OCI-LY7 (cell line): ENCODE data around the genes ZFP36L2 and ABCG5.

GRCh38 chr2:42329822-42330485, 31.1 kb downstream of the COX7A2L start:
- PRO-cap, result no peak
- RAMPAGE, long total RNA, result no peak

- PRO-cap, result no peak
- RAMPAGE, long total RNA, result no peak
These were observed 22.8 kb downstream of the COX7A2L start for GRCh38 chr2:42338189-42338628.

GRCh38 chr2:42546506-42547444, 21.7 kb upstream of the MTA3 start:
- PRO-cap, result bidirectional peak, plus-strand start at chr2:42546949, minus-strand start at chr2:42546778; bidirectional peak, plus-strand start at chr2:42547277, minus-strand start at chr2:42547051
- RAMPAGE, long total RNA, result no peak

GRCh38 chr2:42569777-42570339, 1.4 kb downstream of the MTA3 start:
- PRO-cap, result no peak
- RAMPAGE, long total RNA, result no peak

DNA sequence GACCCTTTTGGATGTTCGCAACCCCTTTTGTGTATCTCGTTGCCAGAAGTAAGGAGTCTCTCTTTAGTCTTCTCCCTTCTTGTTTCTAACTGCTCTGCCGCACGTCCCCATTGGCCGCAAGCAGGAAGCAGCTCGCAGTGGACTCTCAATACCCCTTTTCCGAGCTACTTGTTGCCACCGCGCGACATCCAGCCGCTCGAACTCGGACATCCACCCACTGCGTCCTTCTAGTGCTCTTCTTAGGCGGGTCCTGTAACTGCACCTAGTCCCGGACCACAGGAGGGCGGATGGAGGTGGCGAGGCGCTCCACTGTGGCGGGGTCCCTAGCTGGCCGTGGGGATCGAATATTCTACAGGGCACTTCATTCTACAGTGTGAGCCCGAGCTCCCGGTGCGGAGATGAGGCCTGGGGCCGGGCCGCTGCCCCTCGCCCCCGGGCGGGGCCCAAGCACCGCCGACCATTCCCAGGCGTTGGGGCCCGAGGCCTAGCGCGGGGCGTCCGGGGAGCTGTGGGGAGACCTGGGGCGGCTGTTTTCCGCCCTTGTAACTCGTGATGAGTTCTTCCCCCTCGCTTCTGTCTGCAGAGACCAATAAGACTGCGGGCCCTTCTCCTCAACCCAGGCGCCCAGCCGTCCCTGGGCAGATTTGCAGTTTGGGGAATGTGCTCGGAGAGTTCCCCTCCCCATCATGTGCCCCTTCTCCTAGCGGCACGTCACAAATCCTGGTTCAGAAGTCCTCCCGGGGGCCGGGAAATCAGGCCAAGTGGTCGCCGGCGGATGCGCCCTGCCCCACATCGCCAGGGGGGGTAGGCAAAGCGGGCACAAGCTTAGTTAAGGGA, 18.5 kb upstream of the HAAO start:
- PRO-cap, result no peak
- RAMPAGE, long total RNA, result no peak

- PRO-cap, result no peak
- RAMPAGE, long total RNA, result no peak
These were observed 158.8 kb upstream of the HAAO start for GRCh38 chr2:42951066-42951679.

DNA sequence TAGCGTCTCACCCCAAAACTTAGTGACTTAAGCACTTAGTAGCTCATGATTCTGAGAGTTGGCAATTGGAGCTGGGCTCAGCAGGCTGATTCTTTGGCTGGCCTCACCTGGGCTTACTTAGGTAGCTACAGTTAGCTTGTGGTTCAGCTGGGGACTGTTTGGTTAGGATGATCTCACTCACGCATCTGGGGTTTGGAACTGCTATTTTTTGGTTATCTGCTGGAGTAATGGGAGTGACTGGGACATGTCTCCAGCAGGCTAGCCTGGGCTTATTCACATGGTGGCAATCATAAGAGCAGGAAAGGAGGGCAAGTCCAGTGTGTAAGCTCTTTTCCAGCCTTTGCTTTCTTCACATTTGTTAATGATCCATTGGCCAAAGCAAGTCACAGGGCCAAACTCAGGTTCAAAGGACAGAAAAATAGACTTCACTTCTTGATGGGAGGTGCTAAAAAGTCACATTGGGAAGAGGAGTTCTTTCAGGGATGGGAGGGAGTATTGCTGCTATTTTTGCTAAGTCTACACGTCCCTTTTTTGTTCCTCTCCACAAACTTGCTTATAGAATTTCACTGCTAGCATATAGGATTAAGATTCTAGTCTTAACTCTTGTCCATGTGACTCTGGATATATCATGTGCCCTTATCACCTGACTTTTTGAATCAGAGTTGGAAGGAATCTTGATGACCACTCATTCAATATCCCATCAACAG, 174.1 kb downstream of the ZFP36L2 start:
- PRO-cap, result no peak
- RAMPAGE, long total RNA, result no peak

GRCh38 chr2:43056855-43057401, 169.5 kb downstream of the ZFP36L2 start:
- PRO-cap, result no peak
- RAMPAGE, long total RNA, result no peak

- PRO-cap, result no peak
- RAMPAGE, long total RNA, result no peak
These were observed 56.5 kb downstream of the ZFP36L2 start for GRCh38 chr2:43169866-43170255.

- PRO-cap, result bidirectional peak, plus-strand start at chr2:43226035, minus-strand start at chr2:43225950; bidirectional peak, plus-strand start at chr2:43226862, minus-strand start at chr2:43226604
- RAMPAGE, long total RNA, result no peak
These were observed at the start of gene ZFP36L2 for GRCh38 chr2:43225824-43226781. Gene ZFP36L2 (minus strand): TSS chr2:43226606.

DNA sequence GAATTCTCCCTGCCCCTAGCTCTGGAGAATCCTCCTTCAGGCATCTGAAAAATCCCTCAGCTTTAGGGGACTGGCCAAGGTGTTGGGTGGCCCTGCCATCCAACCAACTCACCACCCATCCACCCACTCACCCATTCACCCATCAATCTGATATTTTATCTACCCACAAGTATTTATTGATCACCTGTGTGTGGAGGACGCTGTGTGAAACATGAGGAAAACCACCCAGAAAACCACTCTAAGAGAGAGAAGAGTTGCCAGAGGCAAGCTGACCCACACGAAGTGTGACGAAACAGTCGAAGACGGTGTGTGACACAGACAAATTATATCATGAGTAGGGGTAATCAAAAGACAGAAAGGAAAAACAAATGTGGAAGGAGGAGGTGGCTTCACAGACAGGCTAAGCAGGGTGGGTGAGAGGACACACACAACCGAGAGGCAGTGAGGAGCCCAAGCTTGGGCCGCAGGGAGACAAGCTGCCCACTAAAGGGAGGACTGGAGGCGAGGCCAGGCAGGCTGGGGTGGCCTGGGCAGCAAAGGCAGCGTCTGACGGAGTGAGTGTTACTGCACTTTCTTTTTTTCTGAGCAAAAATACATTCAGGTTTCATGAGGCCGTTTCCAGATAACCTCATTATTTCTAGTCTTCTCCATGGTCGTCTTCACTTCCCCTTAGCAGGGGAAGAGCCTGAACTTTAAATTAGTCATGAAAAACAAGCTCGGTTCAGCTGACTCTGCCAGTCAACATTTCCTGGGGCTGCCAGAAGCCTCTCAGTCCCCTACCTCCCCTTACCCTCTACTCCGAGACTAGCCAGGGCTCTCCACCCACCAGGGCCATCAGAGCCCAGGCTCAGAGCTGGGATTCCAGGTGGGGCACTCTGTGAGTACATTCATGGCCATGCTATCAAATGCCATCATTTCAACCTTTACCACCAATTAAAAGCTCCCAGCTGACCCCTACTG, 13.6 kb upstream of the ZFP36L2 start:
- PRO-cap, result no peak
- RAMPAGE, long total RNA, result no peak

- PRO-cap, result no peak
- RAMPAGE, long total RNA, result no peak
These were observed 27.5 kb upstream of the ZFP36L2 start for GRCh38 chr2:43253895-43254348.

DNA sequence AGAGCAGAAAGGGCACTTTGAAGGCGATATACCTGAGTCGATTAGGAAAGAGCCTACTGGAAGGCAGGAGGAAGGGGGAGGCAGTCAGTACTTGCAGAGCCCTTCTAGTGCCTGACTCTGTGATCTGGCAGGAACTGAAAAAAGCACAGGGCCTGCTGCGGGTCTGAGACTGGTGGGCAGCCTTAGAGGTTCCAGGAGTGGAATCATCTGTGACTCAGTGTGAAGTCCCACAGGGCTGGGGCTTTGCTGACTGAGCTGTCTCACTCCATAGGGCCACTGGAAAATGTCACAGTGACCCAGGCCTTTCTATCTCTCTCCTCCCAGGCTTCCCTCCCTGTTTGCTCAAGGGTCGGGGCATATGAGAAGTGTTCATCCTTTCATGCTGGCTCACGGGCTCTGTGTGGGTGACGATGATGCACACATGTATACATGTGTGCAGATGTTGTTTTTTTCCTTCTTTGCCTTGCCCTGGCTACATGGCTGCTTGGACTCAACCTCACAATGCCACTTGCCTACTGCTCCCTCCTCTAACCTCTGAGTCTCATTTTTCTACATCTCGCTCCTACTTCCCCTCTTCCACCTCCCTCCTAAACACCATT, 47.2 kb upstream of the ZFP36L2 start:
- PRO-cap, result no peak
- RAMPAGE, long total RNA, result no peak

- PRO-cap, result no peak
- RAMPAGE, long total RNA, result no peak
These were observed 125.9 kb downstream of the THADA start for GRCh38 chr2:43469673-43470550.

DNA sequence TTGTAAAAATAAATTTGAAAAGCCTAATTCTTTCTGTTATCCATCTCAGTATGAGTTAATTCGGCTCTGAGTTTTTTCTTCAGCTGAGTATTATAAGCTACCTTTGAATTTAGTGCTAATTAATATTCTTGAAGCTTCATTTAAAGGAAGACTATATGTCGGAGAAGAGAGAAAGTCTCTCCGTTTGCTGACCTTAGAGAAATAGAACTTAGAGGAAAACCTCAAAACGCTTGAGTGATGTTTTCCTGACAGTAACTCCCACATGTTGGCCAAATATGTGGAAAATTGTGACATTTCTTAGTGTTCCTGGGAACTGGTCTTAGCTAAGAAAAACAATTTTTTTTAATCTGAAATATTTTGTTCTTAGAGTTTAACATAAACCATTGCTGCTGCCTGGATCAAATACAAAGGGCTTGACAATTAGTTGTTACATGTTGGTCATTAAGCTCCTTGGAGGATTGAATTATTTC, 16.2 kb downstream of the DYNC2LI1 start:
- PRO-cap, result no peak
- RAMPAGE, long total RNA, result no peak

DNA sequence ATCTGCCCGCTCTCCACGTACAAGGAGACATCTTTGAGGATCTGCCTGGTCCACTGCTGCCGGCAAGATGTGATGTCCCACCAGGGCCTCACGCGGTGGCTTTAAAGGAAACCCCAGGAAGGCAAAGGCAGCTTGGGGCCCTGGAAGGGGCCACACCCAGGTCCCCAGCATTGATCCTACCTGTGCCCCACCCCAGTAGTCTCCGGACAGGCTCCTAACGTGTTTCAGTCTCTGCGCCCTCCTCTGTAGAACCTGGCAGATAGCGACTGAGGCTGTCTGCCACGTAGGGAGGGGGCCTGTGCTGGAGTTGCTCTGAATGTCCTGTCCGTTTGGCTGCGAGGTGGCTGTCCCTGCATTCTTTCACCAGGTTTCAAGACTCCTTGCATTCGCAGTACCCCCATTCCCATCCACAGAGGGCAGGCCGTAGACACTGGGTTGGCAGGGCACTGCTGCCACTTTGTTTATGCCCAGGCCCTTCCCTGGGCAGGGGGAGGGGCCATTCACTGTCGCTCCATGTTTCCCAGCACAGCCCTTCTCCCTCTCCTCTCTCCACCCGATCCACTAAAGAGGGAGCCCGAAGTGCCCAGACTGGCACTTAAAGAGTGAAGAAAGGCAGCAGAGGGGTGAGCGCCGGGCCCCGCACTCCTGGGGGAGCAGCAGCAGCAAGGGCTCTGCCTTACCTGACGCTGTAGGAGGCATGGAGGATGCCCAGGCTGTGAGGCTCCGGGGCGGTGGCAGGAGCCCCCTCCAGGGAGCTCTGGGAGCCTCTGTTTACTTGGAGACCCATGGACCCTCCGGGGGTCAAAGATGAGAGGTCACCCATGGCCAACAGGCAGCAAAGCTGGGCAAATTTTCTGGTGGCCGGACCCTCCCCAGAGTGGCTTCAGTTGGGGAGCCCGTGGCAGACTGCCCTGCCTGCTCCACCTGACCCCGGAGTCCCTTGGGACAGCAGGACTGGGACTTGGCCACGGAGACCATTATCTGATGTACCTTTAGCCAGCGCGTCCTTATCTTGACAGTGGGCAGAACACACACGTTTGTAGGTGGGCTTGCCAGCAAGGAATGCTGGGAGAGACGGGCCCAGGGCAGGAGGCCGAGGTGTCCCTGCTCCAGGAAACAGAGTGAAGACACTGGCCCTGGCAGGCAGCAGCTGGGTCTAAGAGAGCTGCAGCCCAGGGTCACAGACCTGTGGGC, at the start of gene ABCG5:
Gene ABCG5 (minus strand): TSS at position 983 of the 1,194 bp plus-strand sequence.
- PRO-cap, result no peak
- RAMPAGE, long total RNA, result no peak

DNA sequence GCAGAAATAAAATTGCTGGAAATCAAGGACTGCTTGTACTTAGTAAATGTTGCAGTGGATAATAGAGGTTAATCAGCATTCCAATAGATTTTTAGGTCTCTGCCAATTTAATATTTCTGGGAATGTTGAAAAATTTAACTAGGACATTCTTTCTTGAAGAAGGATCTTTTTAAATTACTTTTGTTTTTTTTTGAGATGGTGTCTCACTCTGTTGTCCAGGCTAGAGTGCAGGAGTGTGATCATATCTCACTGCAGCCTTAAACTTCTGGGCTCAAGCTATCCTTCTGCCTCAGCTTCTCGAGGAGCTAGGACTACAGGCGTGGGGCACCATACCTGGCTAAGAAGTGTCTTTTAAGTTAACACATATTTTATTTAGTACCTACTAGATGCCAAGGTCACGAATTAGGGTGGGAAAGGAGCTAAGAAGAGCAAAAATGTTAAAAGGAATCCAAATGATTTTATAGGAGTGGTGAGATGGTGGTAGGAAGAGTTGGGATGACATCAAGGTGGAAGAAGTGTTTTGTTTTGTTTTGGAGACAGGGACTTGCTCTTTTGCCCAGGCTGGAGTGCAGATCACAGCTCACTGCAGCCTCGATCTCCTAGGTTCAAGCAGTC, 11.9 kb downstream of the PPM1B start:
- PRO-cap, result no peak
- RAMPAGE, long total RNA, result no peak

- PRO-cap, result no peak
- RAMPAGE, long total RNA, result no peak
These were observed 31.1 kb upstream of the SLC3A1 start for GRCh38 chr2:44244115-44244744.

DNA sequence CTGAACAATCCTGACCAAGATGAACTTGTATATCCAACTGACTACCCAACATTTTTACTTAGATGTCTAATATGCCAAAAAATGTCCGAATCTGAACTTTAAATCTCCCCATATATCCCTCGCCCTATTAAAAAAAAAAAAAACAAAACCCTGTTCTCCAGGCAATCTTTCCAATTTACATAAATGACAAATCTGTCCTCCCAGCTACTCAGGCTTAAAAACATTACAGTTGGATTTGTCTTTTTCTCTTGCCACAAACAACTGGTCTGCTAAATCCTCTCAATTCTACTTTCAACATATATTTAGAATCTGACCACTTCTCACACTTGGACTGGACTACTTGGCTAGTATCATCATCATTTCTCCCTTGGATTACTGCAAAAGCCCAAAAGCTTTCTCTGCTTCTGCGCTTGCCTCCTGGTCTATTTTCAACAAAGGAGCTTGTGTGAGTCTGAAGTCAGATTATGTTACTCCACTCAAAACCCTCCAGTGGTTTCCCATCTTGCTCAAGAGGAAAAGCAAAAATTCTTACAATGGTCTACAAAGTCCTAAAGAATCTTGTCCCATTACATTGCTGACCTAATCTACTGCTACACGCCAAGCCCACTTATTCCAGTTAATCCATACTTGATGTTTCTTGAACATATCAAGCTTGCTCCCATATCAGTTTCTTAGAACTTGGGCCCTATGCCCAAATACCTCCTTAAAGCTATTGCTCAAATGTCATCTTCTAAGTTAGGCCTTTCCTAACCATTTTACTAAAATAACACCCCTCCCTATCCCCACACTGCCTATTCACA, 9.7 kb downstream of the PREPL start:
- PRO-cap, result no peak
- RAMPAGE, long total RNA, result no peak

DNA sequence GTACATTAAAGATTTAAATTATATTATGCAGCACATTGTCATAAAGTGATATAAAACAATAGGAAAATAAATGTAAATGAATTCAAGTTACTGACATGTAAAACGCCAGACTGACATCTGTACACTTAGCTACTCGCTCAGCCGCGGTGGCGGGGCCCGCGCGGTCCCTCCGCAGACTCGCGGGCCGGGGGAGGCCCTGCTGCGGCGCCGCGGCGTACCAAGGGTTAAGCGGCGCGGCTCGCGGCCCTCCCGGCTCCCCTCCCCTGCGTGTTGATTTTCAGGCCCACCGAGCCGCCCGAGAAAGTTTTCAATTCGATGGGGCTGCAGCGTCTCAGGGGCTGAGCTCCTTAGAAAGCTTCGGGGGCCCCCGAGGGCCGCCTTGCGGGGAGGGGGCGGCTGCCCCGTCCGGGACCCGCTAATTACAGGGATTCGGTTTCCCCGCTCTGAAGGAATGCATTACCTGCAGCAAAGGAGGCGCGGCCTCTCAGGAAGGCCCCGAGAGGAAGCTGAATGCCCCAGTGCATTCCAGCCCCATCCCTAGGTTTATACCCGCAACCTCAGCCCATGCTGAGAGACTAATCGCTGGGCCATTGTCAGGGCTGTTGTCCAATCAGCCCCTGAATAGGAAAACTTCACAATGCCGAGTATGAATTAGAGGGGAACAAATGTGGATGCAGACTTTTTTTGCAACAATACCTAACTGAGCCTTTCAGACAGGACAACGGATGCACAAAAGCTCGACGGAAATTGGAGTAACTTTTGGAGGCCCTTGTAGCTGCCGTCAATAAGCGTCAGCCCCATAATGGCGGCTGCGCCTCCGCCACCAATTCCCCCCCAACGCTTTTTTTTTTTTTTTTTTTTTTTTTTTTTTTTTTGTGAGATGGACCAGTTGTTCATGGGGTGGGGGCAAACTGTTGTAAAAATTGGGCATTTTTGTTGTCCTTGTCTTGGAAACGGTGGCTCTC, 138.8 kb upstream of the SIX3 start:
- PRO-cap, result no peak
- RAMPAGE, long total RNA, result no peak